SK-N-MC (cell line): ENCODE results near the genes OR1E2 and NCBP3.

DNA sequence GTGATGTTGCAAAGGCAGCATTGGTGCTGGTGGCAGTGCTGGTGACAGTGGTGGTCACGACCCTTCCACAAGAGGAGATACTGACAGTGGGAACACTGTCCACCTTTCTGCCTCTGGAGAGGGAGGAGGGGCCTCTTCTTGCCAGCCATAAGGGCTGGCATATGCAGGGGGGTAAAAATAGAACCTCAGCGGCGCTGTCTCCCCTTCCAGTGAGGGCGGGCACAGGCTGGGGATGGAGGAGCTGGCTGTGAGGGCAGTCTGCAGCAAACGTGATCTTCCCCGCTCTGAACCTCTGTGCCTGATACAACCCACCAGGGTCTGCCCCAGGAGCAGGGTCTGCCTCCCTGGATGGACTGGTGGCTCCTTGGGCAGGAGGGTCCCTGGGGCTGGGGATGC, 3.4 kb downstream of the RAP1GAP2 start:
- RRBS, result no CpG with 5 or more reads among the region's 6 CpGs

- RRBS, result 31% methylated on average over 2 of the region's 15 CpGs
These were observed 51.4 kb downstream of the RAP1GAP2 start for GRCh38 chr17:2847375-2848242.

GRCh38 chr17:3002410-3003396, 60.7 kb downstream of the OR1D5 start:
- RRBS, result no CpG with 5 or more reads among the region's 19 CpGs

DNA sequence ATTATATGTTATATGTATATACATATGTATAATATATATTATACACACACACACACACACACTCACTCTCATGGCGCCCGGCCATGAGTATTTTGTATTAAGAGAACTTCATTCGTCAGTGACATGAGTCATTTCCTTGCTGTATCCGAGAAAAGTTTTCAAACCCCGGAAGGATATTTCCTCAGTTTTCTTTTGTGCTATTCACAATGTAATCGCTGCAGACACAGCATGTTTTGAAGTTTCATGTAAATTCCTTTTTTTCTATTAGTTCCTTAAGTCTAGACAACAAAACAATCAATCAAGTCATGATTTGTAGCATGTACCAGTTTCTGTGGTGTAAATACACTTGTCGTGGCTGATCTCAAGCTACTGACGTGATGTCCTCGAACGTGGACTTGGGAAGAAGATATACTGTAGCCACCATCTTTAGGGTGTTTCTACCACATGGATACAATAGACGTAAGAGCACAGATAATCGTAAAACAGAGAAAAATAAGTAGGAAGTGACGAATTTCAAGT, 33.2 kb downstream of the OR1D5 start:
- RRBS, result 0% methylated on average over 2 of the region's 13 CpGs

- RRBS, result no CpG with 5 or more reads among the region's 6 CpGs
These were observed at the start of gene OR1E2 for GRCh38 chr17:3433656-3434251. Gene OR1E2, minus strand, starts transcription at chr17:3433841.

DNA sequence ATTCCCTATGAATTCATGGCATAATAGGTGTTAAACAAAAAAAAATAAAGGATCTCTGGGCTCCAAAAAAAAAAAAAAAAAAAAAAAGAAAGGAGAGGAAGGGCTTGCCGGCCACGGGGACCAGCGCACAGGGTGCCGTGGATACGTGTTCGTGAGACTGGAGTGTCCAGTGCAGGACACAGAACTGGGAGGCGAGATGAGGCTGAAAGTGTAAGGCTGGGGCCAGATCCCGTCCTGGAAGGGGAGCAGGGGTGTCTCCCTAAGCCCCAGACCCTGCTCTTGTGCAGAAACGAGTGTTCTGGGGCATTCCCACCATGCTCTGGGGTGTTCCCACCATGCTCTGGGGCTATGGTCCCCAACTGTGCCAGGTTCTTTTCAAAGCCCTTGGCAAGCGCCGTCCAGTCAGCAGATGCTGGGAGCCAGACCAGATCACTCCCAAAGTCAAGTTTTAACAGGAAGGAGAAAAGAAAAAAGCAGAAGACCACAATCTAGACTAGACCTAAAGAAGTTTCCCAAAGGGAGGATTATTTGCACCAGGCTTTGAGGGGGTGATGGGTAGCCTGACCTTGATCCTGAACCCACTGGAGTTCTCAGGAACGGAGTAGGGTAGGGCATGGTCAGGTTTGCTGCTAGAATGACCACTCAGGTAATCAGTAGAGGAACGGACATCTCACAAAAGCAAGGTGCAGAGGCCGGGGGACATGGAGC, 2.5 kb downstream of the TAX1BP3 start:
- RRBS, result no CpG with 5 or more reads among the region's 14 CpGs

DNA sequence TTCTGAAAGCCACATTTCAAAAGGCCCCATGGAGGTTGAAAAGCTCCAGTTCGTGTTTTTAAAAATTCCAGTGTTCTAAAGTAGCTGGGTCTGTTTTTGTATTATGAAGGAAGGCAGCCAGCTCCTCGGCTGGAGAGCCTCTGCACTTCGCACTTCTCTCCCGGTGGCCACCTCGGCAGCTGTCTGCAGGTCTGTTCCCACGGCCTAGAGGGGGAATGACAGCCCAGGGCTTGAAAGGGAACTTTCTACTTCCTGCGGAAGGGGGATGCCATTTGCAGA, 17.0 kb downstream of the HASPIN start:
- RRBS, result no CpG with 5 or more reads among the region's 7 CpGs

DNA sequence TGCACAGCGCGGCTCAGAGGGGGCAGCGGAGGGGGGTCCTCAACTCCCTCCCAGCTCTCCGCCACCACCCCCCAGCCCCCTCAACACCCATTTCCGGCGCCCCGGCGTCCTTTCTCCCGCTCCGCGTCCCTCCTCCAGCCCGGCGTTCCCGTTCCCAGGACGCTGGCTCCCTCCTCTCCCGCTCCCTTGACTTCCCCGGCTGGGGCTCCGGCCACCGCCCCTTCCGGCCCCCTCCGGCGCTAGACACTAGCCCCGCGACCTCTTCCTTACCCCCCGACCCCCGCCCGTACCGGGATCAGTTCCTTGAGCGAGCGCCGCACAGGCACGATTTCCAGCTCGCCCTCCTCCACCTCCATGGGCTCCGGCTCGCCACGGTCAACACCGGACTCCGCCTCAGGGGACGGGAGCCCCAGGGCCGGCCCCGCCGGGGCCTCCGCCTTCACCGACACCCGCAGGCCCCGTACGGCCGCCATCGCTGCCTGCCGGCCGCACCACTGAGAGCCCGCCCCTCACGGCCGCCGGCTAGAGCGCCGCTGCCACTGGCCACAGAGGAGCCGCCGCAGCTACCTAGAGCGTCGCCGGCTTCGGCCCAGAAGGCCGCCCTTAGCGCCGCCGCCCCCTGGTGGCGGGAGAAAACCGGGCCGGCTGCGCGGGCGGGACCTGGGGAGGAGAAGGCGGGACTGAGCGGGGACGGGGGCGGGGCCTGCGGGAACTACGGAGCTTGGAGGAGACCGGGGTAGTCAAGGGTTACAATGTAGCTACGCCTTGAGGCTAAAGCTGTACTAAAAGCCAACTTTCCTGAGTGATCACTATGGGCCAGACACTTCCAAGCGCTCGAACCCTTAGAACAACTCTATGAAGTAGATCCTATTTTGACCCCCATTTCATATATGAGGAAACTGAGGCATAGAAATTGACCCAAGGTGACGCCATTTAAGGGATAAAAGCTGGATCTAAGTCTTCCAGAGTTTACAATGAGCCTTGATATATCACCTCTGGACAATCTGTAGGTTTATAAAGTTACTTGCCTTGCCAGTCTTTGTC, at the start of gene NCBP3:
NCBP3 (minus strand) TSS at position 496 of the 1,044 bp plus-strand sequence.
- RRBS, result 1% methylated on average over 47 of the region's 84 CpGs

DNA sequence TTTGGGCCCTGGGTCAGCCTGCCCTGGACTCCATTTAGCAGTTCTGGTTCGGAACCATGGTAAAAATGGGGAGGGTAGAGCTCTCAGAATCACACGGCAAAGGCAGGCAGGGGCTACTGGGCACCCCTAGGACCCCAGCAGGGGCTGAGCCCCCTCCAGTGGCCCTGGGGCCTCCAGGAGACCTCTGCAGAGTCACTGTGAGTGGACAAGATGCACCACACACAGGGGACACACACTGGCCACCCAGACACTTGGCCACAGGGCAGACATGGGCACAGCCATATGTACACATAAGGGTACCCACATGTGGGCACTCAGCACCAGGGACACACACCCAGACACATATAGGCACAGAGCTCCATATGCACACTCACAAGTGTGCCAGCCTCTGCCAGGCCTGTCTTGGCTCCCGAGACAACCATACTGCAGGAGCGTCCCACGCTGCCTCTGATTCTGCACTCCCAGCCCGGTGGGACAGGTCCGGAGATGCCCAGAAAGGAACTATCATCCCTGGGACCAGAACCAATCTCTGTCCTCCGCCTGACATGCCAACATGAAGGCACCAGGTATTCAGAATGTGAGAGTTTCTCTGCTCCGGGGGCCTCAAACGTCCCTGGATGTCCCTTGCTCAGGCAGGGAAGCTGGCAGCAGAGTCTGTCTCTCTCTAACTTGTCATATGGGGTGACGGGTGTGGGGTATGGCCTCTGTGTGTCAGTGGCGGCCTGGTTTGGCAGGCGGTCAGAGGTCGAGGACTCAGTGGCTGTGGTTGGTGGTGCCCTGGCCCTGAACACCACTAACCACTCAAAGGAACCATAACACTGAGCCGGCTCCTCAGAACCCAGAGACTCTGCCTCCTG, 1.0 kb downstream of the P2RX1 start:
- RRBS, result 69% methylated on average over 2 of the region's 15 CpGs

- RRBS, result 98% methylated on average over 4 of the region's 22 CpGs
These were observed 12.8 kb downstream of the ATP2A3 start for GRCh38 chr17:3951343-3951862.

DNA sequence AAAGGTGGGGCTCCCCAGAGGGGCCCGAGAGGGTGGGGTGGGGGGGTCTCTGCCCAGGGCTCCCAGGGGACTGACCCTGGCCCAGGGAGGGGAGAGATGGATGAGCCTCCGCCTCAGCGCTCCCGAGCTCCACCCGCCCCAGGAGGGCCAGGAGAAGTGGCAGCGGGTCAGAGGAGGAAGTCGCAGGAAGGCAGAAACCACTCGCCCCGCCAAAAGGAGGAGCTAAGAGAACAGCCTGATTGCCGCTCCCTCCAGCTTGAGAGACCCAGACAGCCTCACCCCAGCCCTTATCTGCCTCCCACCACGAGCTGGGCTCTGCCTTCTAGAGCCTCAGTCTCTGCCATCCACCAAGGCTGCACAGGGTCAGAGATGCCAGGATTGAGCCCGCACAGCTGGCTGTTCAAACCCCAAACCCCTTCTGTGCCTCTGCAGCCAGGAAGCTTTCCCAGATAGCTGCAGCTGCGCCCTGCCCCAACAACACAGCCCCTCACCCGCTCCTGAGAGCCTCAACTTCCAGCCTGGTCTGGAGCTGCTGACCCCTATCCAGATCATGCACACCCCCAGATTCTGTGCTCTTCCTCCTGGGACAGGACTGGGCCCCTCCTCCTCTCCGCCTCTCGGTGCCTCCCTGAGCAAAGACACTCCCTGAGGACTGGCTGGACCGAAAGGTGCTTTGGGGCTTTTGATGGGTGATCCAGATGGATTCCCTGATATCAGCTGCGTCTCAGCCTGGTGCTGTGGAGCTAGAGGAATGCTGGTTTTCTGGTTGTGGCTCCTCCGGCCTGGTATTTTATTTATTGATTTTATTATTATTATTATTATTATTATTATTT, 1.0 kb upstream of the ATP2A3 start:
- RRBS, result no CpG with 5 or more reads among the region's 19 CpGs

DNA sequence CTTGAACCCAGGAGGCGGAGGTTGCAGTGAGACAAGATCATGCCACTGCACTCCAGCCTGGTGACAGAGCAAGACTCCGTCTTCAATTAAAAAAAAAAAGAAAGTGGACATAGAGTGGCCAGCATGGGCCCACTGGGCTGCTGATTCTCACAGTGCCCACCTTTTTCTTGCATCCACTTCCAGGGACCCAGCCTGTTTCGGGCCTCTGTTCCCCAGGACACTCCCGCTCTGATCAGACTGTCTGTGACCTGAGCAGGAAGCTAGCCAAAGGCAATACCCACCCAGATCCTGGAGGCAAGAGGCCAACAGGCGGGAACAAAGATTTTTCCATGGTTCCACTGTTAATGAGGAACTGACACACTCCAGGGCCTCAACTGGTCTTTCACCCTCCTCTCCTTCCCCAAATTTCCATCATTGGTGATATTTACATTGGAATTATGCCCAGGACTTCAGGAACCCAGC, 14.1 kb upstream of the ATP2A3 start:
- RRBS, result no CpG with 5 or more reads among the region's 5 CpGs

DNA sequence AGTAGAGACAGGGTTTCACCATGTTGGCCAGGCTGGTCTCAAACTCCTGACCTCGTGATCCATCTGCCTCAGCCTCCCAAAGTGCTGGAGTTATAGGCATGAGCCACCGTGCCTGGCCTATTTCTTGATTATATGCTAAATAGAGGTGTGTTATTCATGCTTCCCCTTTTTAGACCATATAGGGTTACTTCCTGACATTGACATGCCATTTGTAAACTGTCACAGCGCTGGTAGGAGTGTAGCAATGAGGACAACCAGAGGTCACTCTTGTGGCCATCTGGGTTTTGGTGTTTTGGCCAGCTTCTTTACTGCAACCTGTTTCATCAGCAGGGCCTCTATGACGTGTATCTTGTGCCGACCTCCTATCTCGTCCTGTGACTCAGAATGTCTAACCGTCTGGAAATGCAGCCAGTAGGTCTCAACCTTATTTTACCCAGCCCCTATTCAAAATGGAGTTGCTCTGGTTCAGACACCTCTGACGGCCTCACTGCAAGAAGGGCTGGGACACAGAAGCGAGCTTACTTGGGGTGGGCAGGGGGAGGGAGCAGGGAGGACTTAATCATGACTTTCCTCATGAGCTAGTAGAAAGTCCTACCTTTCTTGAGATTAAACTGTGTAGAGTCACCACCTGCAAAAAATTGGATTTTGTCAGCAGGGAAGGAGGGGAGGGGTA, 38.1 kb upstream of the ATP2A3 start:
- RRBS, result no CpG with 5 or more reads among the region's 9 CpGs

DNA sequence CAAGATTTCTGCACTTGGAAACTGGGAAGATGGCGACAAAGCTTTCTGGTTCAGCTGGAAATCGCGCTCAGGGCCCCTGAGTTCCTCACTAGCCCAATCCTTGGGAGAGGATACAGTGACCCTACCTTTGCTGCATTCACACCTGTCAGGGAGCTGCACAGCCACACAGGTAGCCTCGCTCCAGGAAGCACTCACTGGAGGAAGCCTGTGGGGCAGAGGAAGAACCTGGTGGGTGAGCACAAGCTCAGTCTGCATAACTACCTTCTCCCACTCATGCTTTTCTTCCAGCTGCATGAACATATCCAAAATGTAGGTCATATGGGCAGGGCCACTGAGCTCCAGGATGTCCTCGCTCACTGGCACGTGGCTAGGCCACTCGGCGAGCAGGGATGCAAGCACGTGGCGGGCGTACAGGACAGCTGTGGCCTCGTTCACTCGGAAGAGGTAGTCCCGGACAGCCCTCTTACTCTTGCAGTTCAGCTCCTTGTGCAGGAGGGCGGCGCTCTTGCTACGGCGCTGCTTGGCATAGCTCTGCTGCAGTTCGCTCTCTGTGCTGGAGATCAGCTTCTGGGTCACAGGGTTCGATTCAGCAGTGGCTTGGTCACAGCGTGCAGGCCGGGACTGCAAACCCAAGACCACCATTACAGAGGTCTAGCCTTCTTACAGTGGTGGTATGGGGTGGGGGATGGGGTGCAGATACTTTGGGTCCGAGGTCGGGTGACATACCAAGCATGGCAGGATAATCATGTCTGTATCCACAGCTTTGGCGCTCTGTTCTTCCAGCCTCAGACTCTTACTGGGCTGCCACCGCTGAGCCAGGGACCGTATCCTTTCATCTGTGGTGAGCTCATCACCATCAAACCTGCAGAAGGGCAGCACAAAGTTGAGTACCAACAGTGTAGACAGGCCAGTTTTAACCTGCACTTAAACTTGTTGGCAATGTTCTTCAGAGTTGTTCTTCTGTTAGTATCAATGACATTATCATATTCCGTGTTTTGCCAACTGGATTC, 53.2 kb upstream of the ATP2A3 start:
- RRBS, result no CpG with 5 or more reads among the region's 28 CpGs

DNA sequence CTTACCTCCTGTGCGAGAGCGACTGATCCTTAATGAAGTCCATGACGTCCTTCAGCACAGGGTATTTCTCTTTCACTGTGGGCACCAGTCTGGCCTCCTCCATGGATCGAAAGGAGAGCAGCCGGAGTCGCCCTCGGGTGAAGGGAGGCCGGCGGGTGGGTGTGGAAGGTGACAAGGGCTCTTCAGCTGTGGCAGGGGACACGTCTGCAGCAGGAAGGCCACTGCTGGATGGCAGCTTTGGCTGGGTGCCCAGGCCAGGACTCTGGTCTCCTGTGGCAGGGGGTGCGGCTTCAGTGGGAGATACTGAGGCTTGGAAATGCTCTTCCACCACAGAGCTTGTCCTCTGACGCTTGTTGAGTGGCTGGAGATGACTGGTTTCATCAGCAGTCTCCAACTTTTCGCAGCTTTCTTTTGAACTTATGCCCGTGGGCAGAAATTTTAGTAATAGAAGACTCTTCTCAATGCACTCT, 78.4 kb downstream of the ZZEF1 start:
- RRBS, result no CpG with 5 or more reads among the region's 14 CpGs

GRCh38 chr17:4108264-4108771, 34.5 kb downstream of the ZZEF1 start:
- RRBS, result no CpG with 5 or more reads among the region's 4 CpGs

DNA sequence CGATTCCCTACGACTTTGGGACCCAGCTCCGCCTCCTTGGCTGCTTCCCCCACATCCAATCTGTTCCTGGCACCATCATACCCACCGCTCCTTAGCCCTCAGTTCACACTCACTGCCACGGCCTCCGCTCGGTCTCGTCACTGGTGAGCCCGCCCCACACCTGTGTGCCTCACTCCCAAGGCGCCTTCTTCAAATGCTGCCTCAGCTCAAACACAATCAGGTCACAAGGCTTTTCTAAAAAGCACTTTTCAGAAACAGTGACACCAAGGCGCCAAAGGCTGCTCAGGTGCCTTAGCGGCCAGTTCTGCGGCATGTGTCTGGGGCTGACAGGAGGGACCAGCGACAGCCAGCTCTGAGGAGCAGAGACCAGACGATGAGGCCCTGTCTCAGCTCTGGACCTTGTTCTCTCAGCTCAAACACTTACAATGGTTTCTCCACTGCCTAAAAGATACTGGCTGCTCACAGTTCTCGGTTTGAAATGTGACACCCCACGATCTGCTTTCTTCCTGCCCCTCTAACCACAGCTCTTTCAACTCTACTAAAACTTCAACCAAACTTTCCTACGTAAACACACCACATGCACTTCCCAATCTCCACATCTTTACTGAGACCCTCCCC, 33.1 kb downstream of the CYB5D2 start:
- RRBS, result no CpG with 5 or more reads among the region's 18 CpGs

DNA sequence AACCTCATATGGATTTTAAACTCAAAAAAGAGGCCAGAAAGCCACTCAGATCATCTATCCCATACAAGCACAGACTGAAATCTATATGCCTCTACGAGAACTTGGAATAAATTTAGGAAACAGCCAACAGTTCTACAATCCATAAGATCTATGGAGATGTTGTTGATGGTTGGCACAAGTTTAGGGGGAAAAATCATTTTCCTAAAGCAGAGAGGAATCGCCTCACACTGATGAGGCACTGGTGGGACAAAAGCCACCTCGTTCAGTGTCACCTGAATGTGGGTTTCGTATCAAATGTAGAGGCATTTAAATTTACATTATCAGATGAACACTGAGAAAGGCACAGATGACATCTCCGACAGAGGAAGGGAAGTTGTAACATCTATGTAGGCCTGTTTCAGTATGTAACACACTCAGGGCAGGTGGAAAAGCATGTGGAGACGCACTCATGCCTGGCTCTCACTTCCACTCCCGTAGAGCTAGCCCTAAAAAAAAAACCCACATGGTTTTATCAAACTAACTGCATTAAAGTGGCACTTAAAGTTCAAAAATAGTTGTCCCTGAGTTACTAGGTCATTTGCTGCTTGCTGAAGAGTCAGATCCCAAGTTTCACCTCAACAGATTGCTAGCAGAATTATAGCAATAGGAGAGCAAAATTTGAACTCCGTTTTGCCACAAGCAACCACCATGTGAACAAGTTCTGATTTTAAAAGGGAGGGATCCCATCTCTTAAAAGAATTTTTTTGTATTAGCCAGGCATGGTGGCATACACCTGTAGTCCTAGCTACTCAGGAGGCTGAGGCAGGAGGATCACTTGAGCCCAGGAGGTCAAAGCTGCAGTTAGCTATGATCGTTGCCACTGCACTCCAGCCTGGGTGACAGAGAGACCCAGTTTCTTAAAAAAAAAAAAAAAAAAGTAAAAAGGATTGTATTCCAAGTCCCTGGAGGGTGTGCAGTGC, 6.2 kb upstream of the ANKFY1 start:
- RRBS, result no CpG with 5 or more reads among the region's 9 CpGs

DNA sequence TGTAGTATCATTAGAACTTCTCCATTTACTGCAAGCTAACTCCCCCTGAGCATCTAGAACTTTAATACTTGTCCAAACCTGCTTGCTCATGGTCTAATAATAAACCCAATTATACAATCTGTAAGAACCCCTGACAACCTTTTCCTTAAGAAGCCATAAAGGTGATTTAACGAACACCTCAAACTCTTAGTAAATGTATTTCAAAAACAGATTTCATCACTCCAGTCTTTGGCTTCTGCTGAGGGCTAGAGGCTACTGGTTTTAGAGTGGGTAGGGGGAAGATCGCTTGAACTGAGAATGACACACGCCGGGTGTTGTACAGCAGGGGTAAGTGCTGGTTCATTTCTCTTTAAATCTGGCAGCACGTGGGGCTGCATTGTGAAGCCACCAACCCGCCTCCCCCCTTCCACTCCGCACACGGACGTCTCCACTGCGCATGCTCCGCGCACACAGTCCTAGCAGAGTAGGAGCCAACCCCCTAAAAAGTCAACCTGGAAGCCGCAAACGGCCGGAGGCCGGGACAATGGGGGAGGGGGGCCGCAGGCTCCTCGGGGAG, 1.5 kb downstream of the UBE2G1 start:
- RRBS, result 1% methylated on average over 3 of the region's 18 CpGs

DNA sequence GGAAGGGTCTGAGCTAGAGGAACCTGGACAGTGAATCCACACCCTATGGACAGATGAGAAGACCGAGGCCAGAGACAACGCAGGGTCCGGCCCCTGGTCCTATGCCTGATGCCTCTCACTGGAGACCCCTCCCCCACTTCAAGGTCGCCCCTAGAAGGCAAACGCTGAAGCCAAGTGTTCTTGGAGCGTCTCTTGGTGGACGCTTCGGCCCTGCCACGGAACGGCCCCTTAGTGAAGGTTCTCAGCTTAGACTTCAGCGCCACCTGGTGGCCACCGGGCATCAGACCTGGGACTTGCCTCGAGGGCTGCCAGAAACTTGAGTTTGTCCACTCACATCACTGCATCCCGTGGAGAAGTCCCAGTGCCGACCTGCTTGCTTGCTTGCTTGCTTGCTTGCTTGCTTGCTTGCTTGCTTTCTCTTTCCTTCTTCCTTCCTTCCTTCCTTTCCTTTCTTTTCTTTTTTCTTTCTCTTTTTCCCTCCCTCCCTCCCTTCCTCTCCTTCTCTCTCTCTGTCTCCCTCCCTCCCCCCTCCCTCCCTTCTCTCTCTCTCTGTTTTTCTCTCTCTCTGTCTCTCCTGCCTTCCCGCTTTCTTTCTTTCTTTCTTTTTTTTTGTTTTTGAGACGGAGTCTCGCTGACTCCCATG, 20.5 kb upstream of the SPNS3 start:
- RRBS, result no CpG with 5 or more reads among the region's 18 CpGs